Right atrium auricular region (tissue), 2 donors: ENCODE data around the genes DLX3 and ITGA3.

DNA sequence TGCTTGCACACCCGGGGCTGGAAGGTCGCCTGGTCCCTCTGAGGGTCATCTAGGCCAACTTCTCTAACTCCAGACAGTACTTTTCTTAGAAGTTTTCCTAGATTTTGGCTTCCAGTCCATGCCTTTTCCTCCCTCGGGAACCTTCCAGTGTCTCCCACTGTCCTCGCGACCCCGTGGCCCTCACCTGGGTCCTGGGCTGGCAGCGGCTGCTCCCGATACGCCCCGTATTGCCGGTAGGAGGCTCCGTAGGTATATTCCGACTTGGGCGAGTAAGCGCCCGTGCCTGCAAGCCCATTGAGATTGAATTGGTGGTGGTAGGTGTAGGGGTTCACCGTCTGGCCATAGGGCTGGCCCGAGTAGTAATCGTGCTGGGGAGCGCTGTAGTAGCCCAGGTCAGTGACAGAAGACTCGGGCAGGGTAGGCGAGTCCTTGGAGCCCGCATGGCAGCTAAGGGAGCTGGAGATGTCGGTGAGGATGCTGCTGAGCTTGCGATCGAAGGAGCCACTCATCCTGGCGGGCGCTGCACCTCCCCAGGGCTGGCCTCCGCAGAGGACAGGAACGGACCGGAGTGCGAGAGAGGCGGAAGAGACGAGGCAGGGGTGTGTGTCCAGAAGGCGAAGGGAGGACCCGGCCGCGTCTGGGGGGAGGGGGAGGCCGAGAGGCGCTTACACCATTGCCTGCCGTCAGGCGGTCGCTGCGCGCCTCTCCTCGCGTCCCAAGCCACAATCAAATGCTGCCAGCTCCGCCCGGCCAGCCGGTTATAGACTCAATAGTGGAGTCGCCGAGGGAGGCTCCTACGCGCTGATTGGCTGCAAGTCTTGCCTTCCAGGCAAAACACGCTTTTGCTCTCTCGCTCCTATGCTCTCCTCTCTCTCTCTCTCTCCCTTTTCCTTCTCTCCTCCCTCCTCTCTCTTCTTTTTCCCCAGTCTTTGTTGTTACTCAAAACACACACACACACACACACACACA, at the start of gene DLX3:
TSS of gene DLX3 (minus strand) at position 735 of the 969 bp plus-strand sequence.
- PRO-cap: unidirectional peak, minus-strand start at position 731 of the sequence
- RAMPAGE, long total RNA, 2 experiments: no peak in any of the 2 experiments

DNA sequence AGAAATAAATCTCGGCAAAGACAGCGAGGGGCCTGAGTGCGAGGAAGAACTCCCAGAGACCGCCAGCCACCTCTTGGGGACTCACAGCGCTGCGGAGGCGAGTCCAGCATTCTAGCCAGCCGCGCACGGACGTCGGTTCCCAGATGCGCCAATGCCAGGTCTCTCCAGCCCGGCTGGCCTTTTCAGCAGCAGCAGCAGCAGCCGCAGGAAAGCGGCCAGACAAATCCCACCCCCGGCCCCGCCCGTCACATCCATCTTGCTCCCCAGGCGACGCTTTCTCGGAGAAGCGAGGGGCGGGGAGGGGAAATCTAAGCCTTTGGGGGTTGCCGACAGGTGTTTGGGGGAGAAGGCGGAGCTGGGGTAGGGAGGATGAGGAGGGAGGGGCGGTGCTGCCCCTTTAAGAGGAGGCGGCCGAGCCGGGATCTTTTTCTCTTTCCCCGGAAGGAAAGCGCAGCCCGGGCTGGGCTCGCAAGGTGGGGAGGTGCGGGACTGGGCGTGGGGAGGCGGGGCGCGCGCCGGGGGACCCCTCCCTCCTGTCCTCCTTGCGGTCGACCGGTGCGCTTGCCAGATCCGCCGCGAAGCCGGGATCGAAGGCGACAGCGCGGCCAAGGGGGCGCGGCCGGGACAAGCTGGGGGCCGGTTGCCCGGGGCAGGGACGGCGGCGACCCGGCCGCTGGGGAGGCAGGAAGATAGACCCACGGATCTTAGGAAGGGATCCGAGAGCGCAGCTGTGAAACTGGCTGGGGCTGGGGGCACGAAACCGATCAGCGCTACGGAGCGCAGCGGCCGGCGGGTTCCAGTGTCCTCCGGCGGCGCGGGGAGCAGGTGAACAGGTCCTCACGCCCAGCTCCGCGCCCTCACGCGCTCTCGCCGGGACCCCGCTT, at the start of gene ITGA3:
TSS of gene ITGA3 (plus strand) at position 567 of the 884 bp plus-strand sequence.
- PRO-cap: bidirectional peak, plus-strand start at position 453 of the sequence, minus-strand start at position 175 of the sequence
- RAMPAGE, long total RNA, 2 experiments: no peak in any of the 2 experiments

- PRO-cap: no peak
- RAMPAGE, long total RNA, 2 experiments: no peak in any of the 2 experiments
Observed at GRCh38 chr17:50067870-50068412, 12.0 kb downstream of the ITGA3 start.

- PRO-cap: bidirectional peak, plus-strand start at chr17:50094519, minus-strand start at chr17:50094387
- RAMPAGE, long total RNA, 2 experiments: no peak in any of the 2 experiments
Observed at GRCh38 chr17:50094106-50094612, 992 bp upstream of the PDK2 start.

GRCh38 chr17:50133863-50134938, 4.2 kb upstream of the SAMD14 start:
- PRO-cap: no peak
- RAMPAGE, long total RNA, 2 experiments: no peak in any of the 2 experiments

DNA sequence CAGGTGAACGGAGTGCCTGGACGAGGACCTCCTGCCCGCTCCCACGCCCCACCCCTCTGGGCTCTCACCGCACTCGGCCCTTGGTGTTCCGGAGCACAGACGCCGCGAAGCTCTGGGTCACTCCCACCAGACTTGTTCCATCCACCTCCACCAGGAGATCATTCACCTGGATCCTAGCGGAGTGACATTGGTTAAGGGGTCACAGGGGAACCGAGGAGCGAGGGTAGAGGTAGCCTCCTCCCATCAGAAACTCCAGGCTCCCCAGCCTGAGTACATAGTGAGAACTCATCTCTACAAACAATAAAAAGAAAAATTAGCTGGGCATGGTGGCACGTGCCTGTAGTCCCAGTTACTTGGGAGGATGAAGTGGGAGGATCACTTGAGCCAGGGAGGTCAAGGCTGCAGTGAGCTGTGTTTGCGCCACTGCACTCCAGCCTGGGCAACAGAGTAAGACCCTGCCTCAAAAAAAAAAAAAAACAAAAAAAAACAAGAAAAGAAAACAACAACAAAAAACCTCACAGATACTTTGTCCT, 9.2 kb downstream of the PPP1R9B start:
- PRO-cap: no peak
- RAMPAGE, long total RNA, 2 experiments: no peak in any of the 2 experiments

DNA sequence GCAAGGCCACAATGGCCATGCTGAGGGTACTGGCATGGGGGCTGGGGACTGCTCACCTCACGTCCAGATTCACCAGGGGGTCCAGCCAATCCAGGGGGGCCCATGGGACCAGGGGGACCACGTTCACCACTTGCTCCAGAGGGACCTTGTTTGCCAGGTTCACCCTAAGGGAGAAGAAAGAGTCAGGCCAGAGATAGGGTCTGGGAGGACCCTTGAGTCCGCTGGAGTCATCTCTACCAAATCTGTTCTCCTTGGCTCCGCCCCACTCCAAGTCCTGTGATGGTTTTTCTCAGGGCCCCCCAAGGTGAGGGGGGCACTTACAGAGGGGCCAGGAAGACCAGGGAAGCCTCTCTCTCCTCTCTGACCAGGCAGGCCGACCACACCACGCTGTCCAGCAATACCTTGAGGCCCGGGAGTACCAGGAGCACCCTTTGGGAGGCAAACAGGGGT, 12.6 kb downstream of the COL1A1 start:
- PRO-cap: no peak
- RAMPAGE, long total RNA, 2 experiments: no peak in any of the 2 experiments

- PRO-cap: no peak
- RAMPAGE, long total RNA, 2 experiments: no peak in any of the 2 experiments
Observed at GRCh38 chr17:50192514-50193260, 8.7 kb downstream of the COL1A1 start.

DNA sequence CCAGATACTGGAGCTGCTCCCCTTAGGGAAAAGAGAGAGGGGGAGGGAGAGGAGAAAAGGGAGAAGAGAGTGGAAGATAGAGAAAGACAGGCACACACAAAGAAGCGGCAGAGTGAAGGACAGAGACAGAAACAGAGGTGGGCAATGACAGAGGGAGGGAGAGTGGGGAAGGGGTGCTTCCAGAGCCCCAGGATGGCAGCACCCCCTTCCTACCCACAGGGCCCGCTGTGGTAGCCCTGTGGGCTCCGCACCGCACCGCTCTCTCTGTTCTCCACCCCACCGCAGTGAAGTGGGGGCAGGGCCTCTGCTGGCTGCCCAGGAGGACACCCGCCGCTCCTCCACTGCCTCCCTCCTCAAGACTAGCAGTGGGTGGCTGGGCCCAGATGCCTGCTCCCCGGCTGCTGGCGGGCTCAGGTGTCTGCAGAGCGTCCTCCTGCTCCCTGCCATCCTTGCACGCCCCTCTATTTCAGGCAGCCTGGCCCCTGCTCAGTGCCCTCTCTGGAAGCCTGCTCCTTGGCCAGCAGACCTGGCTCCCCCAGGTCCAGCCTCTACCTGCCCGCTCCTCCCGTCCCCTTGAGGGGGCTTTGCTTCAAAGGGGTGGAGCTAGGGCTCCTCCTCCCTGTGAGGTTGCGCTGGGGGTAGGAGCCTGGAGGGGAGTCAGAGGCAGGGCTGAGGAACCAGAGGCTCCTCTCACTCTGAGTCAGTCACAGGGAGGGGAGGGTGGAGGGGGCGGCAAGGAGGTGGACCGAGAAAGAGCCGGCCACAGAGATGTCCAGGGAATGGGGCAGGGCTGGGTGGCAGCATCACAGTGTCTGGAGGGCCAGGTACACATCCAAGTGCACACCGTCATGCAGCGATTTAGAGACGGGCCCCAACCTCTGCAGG, 10.0 kb upstream of the TMEM92 start:
- PRO-cap: no peak
- RAMPAGE, long total RNA, 2 experiments: no peak in any of the 2 experiments

DNA sequence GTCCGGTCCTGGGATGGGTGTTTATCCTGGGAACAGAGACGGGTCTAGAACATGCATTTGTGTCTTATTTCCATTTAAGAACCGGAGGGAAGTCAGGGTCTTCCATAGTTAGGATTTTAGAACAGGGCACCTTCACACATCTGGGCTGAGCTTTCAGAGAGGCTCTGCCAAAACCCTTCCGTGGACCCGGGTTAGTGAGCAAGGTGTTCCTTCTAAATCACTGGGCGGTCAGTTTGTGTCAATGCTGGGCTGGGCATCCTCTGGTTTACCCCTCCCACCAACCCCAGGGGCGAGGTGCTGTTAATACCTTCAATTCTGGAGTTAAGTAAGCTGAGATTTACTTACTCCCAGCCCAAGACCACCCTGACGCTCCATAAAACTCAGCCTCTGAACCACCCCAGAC, 939 bp downstream of the TMEM92 start:
- PRO-cap: no peak
- RAMPAGE, long total RNA, 2 experiments: no peak in any of the 2 experiments

GRCh38 chr17:50380213-50381582, 7.7 kb downstream of the EME1 start:
- PRO-cap: no peak
- RAMPAGE, long total RNA, 2 experiments: no peak in any of the 2 experiments

- PRO-cap: no peak
- RAMPAGE, long total RNA, 2 experiments: no peak in any of the 2 experiments
Observed at GRCh38 chr17:50452688-50453236, 15.9 kb downstream of the CHAD start.

DNA sequence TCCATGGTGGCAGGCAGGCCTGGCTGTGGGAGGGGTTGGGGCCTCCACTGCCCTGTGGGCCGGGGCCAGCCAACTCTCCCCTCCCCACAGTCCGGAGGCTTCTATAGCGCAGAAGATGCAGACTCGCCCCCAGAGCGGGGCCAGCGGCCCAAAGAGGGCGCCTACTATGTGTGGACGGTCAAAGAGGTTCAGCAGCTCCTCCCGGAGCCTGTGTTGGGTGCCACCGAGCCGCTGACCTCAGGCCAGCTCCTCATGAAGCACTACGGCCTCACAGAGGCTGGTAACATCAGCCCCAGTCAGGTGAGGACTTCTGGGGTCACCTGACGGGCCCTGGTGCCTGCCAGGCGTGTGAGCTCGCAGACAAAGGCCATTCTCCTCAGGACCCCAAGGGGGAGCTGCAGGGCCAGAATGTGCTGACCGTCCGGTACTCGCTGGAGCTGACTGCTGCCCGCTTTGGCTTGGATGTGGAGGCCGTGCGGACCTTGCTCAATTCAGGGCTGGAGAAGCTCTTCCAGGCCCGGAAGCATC, 3.7 kb downstream of the SPATA20 start:
- PRO-cap: no peak
- RAMPAGE, long total RNA, 2 experiments: no peak in any of the 2 experiments

GRCh38 chr17:50635432-50636734, 1.2 kb downstream of the ABCC3 start:
- PRO-cap: no peak
- RAMPAGE, long total RNA, 2 experiments: no peak in any of the 2 experiments

- PRO-cap: no peak
- RAMPAGE, long total RNA, 2 experiments: no peak in any of the 2 experiments
Observed at GRCh38 chr17:50746391-50746848, 20.9 kb downstream of the ANKRD40CL start.

GRCh38 chr17:50861699-50863034, 4.0 kb downstream of the TOB1 start:
- PRO-cap: no peak
- RAMPAGE, long total RNA, 2 experiments: no peak in any of the 2 experiments

- PRO-cap: bidirectional peak, plus-strand start at chr17:50909521, minus-strand start at chr17:50909358
- RAMPAGE, long total RNA, 2 experiments: no peak in any of the 2 experiments
Observed at GRCh38 chr17:50908841-50909748, 42.9 kb upstream of the TOB1 start.

DNA sequence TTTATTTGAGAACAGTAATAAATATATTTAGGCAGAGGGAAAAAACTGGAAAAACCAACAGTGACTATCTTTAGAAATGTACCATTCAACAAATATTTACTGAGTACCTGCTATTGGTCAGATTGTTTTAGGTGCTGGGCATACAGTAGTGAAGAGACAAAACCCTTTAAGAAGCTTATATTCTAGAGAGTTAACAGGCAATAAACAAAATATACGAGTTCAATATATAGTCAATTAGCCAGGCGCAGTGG, 69.6 kb upstream of the TOB1 start:
- PRO-cap: no peak
- RAMPAGE, long total RNA, 2 experiments: no peak in any of the 2 experiments

GRCh38 chr17:50942180-50942876, 76.2 kb upstream of the TOB1 start:
- PRO-cap: no peak
- RAMPAGE, long total RNA, 2 experiments: no peak in any of the 2 experiments

GRCh38 chr17:50953536-50954058, 87.4 kb upstream of the TOB1 start:
- PRO-cap: no peak
- RAMPAGE, long total RNA, 2 experiments: no peak in any of the 2 experiments